Paraaortic lymph node (tissue), 1 donor: ENCODE results near the gene PLEKHM2.

- PRO-cap: no peak
Measured at GRCh38 chr1:15493804-15494386, 18.0 kb downstream of the CELA2B start.

DNA sequence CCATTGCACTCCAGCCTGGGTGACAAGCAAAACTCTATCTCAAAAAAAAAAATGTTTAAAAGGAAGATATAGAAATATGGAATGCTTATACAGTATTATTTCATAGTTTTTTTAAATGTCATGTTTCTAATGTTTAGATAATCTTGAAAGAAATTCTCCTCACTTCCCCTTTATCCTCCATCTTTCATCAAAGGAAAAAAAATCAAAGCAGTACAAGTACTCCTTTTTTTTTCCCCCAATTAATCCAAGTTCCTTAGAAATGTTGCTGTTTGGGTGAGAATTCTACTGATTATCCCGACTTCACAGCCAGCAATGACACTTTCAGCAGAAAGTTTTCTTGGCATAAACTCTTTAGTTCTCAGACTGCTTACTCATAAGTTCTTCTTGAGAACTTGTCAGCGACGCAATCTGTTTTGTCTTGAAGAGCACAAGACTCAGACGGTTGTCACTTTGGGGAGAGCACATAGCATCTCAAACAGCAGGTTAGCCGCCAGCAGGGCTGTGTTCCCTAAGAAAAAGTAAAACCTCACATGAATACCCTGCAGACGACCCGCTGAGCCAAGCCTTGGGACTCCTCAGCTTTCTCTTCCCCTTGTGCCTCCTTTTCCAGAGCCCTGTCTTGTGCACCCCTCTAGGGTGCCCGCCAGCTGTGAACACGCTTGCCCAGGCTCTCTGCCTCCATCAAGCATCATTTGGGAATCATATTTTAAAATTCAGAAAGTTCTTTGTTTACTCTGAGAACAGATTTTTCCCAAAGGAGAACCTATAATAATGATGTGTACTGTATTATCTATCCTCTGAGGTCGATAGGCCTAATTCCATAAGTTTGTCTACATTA lies 11.4 kb downstream of the AGMAT start:
- PRO-cap: no peak

- PRO-cap: no peak
Measured at GRCh38 chr1:15617927-15618677, 844 bp downstream of the DDI2 start.

DNA sequence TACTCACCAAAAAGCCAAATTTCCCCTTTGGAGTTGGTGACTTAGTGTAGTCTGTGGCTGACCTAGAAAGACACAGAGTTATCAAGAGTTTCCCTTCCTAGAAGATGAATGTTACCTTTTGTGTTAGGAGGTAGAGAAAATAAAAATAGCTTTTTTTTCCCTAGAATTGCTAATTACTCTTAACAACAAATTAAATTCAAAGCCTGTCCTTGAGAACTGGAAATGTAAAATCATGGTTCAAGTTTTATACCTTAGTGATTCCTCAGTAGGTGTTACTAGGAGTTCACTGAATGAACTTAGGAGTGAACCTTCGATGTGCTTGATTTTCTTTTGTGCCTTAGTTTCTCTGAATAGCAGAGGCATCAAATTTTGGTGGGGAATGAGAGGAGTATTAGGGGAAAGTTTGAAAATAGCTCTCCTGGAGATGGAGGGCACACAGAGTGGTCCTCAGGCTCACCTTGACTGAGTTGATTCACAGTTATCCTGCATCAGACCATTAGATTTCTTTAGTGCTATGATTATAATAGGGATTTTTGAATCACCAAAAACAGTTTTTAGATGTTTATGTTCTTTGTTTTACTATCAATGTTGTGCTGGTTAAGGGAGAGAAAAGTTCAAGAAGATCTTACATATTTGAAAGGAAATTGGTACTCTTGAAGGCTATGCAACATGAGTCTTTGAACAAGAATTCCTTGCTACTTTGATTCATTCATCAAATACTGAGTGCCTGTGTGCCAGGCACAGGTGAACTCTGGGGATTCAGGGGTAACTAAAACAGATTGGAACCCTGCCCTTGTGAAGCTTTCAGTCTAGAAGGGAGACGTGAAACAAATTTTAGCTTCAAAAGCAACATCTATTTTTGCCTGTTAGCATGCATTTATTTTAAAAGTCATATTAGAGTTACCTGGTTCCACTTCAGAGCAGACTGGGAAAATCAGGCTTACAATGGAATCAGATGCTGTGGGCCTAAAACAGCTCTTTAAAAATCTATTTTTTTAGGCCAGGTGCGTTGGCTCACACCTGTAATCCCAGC lies 6.7 kb downstream of the RSC1A1 start:
- PRO-cap: no peak

DNA sequence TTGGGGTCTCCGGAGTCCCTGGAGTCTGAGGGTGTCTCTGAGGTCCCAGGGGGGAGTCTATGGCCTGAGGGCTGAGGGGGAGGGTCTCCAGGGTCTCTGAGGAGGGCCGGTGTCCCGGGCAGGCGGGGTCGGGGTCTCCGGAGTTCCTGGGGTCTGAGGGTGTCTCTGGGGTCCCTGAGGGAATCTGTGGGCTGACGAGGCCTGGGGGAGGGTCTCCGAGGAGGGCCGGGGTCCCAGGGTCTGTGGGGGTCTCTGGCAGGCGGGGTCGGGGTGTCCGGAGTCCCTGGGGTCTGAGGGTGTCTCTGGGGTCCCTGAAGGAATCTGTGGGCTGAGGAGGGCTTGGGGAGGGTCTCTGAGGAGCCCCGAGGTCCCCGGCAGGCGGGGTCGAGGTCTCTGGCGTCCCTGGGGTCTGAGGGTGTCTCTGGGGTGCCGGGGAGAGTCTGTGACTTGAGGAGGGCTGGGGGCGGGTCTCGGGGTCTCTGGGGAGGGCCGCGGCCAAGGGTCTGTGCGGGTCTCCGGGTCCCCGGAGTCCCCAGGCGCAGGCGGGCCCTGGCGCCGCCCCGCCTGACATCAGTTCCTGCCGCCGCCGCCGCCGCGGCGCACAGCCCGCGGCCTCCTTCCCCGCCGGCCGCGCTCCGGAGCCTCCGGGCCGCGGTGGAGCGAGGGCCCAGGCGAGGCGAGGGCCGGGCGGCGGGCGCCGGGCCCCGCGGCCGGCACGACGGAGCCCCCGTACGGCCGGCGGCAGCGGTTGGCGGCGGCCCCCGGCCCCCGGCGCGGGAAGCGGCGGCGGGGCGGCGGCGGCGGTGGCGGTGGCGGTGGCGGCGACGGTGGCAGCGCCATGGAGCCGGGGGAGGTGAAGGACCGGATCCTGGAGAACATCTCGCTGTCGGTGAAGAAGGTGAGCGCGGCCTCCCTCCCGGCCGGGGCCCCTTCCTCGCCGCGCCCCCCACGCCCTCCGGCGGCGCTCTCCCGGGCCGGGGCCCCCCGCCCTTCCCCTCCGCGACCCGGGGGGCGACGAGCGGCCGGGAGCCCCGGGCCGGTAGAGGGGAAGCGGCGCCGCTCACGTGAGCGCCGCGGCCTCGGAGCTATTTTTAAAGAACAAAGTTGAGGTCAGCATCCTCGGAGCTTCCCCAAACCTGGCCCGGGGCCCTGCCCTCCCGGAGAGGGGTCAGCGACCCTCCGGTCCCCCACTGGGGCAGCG lies at the start of gene PLEKHM2:
PLEKHM2 (plus strand) TSS at position 600 of the 1,201 bp plus-strand sequence.
- PRO-cap: bidirectional peak, plus-strand start at position 602 of the sequence, minus-strand start at position 569 of the sequence; bidirectional peak, plus-strand start at position 1,133 of the sequence, minus-strand start at position 1,001 of the sequence

DNA sequence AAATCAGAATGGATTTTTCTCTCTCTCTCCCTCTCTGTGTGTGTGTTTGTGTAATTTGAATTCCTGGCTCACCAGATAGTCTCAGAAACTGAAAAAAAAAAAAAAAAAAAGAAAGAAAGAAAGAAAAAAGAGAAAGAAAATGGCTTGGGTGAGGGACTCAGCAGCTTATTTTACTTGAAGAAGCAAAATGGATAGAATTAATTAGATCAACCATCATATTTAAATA lies 1.2 kb downstream of the PLEKHM2 start:
- PRO-cap: no peak

DNA sequence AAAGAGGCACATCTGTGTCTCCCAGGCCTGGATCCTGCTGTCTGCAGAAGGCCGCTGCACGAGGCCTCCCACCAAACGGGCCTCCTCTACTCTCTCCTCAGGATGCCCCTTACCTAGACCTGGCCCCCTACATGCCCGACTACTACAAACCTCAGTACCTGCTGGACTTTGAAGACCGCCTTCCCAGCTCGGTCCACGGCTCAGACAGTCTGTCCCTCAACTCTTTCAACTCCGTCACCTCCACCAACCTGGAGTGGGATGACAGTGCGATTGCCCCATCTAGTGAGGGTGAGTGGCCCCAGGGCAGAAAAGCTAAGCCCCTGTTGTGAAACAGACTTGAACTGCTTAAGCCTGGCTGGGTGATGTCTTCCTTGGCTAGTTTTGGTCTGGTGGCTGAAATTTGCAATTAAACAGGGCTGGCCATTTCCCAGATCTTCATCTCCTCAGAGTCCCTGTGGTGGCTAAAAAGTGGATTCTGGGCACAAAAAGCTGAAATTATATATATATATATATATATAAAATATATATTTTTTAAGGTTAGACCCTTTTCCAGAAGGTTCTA lies 16.3 kb upstream of the SLC25A34 start:
- PRO-cap: no peak

GRCh38 chr1:15724800-15725727 lies 11.0 kb upstream of the SLC25A34 start:
- PRO-cap: no peak

GRCh38 chr1:15739094-15739593 lies 3.1 kb downstream of the SLC25A34 start:
- PRO-cap: no peak

DNA sequence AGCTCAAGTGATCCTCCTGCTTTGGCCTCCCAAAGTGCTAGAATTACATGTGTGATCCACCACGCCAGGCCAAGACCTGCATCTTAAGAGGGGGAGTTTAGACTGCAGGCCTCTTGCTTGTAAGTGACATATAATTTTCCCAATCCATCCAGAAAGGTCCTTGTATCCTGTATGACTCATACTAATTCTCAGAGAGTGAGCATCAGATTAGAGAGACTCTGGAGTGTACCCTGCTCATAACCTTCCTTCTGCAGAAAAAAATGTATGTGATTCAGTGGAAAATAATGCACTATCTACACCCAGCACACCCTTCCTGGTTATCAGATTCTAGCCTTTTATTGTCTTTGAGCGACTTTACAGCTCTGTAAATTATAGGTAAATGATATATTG lies 12.4 kb downstream of the UQCRHL start:
- PRO-cap: unidirectional peak, plus-strand start at position 210 of the sequence

DNA sequence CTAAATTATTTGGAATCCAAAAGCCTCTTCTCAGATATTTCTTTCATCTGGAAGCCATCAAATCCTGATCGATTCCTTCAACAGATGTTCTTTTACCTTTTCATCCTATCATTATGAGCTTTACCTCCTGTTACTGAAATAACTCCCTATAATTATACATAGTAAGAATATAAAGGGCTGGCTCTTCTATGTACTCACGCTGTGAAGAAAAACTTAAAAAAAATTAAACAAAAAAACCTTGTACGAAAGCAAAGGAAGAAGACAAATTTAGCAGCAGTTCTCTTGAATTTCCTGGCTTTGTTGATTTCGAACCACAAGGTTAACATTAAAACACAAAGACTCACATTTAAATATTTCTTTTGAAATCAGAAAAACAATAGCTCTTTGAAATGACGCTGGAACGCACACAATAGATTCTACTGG lies 13.7 kb upstream of the SPEN start:
- PRO-cap: unidirectional peak, plus-strand start at position 376 of the sequence

DNA sequence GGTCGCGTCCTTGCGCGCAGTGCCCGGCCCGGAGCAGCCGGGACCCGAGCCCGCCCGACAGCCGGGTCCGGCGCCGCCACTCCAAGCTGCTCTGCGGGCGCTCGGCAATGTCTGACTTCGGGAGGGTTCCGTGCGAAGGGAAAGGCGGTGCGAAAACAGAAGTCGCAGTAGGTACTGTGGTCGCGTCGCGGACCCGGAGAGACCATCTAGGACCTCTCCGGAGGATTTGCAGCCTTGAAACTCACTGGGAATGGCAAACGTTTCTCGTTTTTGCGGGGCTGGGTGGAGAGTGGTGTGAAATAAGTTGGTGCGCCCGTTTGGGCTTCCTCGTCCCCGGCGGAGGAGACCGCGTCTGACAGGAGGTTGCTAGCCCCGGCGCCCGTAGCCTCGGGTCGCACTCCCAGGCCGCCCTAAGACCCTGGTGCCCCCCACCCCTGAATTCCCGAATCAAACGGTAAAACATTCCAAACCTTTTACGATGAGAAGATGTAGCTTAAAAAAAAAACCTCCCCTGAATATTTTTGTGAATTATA lies 1.1 kb downstream of the SPEN start:
- PRO-cap: unidirectional peak, minus-strand start at position 93 of the sequence; unidirectional peak, minus-strand start at position 354 of the sequence

- PRO-cap: no peak
Measured at GRCh38 chr1:15852149-15852409, 4.6 kb downstream of the SPEN start.

GRCh38 chr1:15885632-15886644 lies 38.4 kb downstream of the SPEN start:
- PRO-cap: bidirectional peak, plus-strand start at chr1:15886573, minus-strand start at chr1:15886334

DNA sequence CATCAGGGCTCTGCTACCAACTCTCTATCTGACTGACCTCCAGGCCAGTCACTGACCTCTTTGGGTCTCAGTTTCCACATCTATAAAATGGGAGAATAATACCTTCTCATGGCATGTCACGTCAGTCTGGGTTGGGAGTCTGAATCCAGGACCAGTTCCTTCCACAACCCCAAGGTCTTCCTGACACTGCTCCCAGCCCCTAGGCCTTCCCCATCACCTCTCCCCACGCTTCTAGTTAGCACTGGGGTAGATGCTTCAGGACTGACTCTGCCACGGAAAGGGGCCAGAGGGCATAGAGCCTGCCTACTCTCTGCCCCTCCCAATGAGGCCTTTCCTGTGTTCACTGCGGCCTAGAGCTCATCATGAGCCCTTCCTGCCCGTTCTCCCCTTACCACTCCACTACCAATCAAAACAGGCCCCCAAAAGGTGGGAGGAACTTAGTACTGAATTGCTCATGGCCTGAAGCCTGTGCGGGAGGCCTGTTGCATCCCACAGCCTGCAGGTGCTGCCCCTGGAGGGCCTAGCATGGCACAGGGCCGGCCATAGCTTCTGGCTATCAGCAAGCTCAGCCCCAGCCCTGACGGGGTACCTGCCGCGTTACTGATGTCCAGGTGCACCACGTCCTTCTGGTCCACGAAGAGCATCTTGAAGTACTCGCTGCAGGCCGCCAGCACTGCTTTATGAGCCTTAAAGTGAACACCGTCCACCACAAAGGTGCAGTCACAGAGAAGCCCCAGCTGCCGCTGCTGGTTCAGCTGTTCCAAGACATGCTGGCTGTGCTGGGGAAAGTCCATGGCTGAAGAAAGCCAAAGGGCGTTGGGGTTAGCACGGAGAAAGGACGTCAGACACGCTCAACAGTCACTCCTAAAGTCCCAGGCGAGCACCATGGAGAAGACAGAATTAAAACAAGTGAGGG lies 27.9 kb downstream of the ZBTB17 start:
- PRO-cap: no peak

- PRO-cap: no peak
Measured at GRCh38 chr1:16018369-16018833, 558 bp upstream of the HSPB7 start.

DNA sequence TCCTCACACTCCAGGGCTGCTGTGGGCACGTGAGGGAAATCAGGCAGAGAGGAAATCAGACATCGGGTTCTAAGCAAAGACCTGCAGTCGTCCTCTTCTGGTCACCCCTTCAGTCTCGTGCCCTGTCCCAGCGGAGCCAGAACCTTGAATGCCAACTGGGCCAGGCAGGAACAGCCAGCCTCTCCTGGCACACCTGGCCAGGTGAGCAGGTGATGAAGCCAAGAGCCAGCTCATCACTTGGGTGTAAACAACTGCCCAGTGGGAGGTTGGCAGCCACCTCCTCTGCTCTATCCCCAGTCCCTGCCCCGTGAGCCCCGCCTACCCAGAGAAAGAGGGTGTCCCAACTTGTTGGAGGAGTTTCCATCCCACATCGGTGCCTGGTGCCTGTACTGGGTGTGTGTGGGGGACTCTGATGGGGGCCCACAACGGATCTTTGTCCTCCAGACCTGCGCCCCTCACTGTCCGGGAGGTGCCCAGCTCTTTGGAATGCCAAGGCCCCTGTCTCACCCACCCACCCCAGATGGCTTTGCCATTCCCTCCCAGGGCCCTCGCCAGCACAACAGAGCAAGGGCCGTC lies 17.8 kb upstream of the FAM131C start:
- PRO-cap: no peak

DNA sequence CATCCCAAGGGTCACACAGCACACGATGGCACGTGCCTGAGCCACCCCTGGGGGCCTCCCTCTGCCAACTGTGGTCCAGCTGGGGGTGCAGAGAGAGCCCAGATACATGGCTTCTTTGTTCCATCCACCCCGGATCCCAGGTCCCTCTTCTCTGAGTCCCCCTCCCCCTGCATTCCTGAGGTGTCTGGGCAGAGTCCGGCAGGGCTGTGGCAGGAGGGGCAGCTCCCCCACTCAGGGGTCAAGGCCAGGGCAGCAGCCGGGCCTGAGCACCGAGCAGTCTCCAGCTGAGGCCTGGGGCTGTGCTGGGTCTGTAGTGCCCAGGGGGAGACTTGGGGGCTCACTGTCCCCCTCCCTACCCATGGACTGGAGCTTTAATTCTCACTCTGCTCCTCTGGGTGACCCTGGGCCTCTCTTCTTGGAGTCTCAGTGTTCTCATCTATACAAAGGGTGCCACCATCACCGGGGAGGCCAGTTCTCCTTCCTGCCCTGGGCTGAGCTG lies 39.5 kb upstream of the FAM131C start:
- PRO-cap: no peak

GRCh38 chr1:16209921-16210692 lies 2.3 kb downstream of the ARHGEF19 start:
- PRO-cap: no peak

DNA sequence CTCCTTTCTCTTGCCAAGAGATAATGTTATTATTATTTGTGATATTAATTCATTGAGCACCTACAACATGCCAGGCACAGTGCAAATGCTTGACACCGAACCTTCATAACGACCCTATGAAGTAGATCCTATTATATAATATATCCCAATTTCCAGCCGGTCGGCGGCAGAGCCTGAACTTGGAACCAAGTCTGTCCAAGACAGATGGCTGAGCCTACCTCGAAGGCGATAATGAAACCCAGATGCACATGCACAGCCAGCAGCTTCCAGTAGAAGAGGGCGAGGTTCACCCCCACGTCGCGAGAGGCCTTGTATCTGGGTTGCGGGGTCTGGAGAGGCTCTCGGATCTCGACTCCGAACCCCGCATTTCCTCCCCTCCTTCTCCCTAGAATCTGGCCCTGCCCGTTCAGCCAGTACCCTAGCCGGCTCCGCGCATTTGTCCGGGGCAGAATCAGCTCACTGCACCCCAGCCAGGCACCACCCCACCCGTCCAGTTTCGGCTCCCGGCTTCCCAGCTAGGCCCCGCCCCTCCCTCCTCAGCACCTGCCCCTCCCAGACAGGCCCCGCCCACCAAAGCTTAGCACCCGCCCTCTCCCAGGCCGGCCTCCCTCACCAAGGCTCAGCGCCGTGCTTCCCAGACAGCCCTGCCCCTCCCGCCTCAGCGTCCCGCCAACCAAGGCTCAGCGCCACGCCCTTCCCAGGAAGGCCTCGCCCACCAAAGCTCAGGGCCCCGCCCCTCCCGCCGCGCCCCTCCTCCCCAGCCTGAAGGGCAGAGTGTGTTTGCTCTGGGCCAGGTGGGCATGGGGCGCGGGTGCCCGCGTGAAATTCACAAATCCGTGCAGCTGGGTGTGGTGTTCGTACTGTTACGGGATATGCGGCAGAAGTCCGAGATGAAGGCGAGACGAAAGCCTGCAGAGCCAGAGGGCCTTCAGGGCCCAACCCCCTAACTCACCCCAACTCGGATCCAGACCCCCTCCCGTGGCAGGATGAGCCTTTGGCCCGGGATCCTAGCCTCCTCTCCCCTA lies 4.8 kb upstream of the ARHGEF19 start:
- PRO-cap: bidirectional peak, plus-strand start at position 777 of the sequence, minus-strand start at position 484 of the sequence